Parietal lobe (tissue), 2 donors: ENCODE data around the gene ORM2.

GRCh38 chr9:113397082-113397873 lies 3.8 kb downstream of the ALAD start:
- RAMPAGE, long total RNA, result no peak

DNA sequence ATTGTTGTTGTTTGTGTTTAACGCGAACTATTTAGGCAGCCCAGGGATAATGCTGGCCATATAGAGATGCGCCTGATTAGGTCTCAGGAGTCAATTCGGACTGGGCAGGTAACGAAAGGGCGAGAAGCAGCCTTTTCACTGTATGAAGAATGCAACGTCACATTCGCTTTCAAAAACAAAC lies 374 bp downstream of the C9orf43 start:
- RAMPAGE, long total RNA, result no peak

- RAMPAGE, long total RNA, result no peak
Measured at GRCh38 chr9:113448468-113448887, 15.0 kb upstream of the RGS3 start.

GRCh38 chr9:113502963-113503670 lies 39.6 kb downstream of the RGS3 start:
- RAMPAGE, long total RNA, result no peak

- RAMPAGE, long total RNA, result no peak
Measured at GRCh38 chr9:113540958-113541799, 77.7 kb downstream of the RGS3 start.

GRCh38 chr9:113558953-113559700 lies 95.6 kb downstream of the RGS3 start:
- RAMPAGE, long total RNA, result no peak

GRCh38 chr9:113581733-113582804 lies 118.5 kb downstream of the RGS3 start:
- RAMPAGE, long total RNA, result no peak

GRCh38 chr9:113594959-113595434 lies 131.5 kb downstream of the RGS3 start:
- RAMPAGE, long total RNA, result no peak

- RAMPAGE, long total RNA, result no peak
Measured at GRCh38 chr9:113599480-113600211, 136.1 kb downstream of the RGS3 start.

GRCh38 chr9:113609437-113610441 lies 146.2 kb downstream of the RGS3 start:
- RAMPAGE, long total RNA, result no peak

GRCh38 chr9:113993676-113994466 lies 84.2 kb downstream of the AMBP start:
- RAMPAGE, long total RNA, result no peak

DNA sequence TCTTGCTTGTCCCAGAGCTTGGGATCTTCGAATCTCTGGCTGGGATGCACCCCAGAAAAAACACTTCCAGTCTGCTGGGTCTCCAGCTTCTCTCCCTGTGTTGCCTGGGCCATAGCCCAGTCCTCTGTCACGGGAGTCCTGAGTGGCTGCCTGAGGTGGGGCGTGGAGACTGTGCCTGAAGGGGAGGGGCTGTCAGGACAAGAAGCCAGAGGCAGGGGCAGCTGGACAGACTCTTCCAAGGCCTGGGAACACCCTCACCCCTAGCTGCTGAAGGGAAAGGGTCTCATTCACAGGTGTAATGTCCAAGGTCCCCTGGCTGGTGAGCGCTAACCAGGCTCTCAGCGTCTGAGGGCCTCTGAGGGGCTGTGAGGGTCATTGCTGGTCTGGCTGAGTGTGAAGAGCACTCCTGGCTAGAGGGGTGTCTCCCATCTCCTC lies 20.4 kb upstream of the COL27A1 start:
- RAMPAGE, long total RNA, result no peak

DNA sequence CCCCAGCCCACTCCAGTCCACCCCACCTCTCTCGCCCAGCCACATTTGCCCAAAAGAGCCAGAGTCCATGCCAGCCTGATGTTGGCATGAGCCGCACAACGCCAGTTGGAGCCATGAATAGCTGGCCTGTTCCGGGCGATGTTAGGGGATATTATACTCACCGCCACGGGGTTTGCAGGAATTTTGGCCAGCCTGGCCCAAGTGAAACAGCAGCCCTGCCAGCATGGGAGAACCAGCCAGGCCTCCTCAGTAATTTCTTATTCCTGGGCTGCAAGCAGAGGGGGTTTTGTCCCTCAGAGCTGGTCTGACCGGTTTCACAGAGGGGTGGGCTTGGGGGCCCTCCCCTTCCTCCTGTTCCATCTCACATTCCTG lies 49.9 kb downstream of the COL27A1 start:
- RAMPAGE, long total RNA, result no peak

- RAMPAGE, long total RNA, result no peak
Measured at GRCh38 chr9:114318997-114319590, 3.8 kb upstream of the ORM1 start.

GRCh38 chr9:114329505-114329913 lies at the start of gene ORM2:
TSS of gene ORM2 (plus strand) at chr9:114329869.
- RAMPAGE, long total RNA, result no peak

GRCh38 chr9:114349581-114350135 lies 20.0 kb downstream of the ORM2 start:
- RAMPAGE, long total RNA, result no peak

- RAMPAGE, long total RNA, result no peak
Measured at GRCh38 chr9:114350555-114351293, 21.1 kb downstream of the ORM2 start.

GRCh38 chr9:114371765-114372330 lies 15.9 kb downstream of the AKNA start:
- RAMPAGE, long total RNA, result no peak

GRCh38 chr9:114394847-114395340 lies 7.1 kb upstream of the AKNA start:
- RAMPAGE, long total RNA, result no peak

DNA sequence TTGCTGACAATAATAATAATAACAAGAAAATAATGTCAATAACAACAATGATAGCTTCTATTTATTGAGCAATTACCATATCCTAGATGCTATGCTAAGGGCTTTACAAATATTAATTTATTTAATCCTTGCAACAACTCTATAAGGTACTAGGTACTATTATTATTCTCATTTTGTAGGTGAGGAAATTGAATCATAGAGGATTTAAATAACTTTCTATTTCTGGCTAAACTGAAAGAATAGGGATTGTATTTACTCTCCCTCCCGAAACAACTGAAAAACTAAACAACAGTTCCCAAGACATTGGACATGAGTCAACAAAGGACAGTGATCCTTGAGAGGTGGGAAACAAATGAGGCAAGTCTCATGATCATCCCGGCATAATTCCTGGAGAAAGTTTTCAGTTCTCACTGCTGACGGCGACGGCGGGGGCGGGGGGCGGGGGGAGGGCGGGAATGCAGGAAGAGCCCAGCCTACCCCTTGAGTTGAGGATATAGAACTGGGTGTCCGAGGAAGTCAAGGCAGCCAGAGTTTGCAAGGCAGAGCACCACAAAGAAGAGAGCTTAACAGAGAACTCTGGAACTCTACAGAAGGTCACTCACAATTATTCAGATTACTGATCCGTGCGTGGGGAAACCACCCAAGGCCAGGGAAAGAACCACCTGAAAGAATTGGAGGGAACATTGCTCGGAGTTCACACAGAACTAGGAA lies 27.3 kb upstream of the WHRN start:
- RAMPAGE, long total RNA, result no peak